IMR-90 (cell line): ENCODE measurements around the genes PPP1R18 and TUBB.

DNA sequence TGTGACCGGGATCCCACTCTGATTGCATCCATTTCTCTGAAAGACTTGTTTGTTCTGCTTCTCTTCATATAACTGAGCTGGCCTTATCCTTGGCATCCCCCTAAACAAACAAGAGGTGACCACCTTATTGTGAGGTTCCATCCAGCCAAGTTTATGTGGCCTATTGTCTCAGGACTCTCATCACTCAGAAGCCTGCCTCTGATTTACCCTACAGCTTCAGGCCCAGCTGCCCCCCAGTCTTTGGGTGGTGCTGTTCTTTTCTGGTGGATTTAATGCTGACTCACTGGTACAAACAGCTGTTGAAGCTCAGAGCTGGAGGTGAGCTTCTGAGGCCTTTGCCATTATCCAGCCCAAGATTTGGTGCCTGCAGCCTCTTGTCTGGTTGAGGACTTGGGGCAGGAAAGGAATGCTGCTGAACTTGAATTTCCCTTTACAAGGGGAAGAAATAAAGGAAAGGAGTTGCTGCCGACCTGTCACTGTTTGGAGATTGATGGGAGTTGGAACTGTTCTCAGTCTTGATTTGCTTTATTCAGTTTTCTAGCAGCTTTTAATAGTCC lies 19.7 kb downstream of the ABCF1 start:
- RRBS, result no CpG with 5 or more reads among the region's 2 CpGs
CAGE:
- cytosol, long polyA plus RNA, result no peak
- long polyA plus RNA, result no peak
- nucleus, long polyA plus RNA, result no peak

DNA sequence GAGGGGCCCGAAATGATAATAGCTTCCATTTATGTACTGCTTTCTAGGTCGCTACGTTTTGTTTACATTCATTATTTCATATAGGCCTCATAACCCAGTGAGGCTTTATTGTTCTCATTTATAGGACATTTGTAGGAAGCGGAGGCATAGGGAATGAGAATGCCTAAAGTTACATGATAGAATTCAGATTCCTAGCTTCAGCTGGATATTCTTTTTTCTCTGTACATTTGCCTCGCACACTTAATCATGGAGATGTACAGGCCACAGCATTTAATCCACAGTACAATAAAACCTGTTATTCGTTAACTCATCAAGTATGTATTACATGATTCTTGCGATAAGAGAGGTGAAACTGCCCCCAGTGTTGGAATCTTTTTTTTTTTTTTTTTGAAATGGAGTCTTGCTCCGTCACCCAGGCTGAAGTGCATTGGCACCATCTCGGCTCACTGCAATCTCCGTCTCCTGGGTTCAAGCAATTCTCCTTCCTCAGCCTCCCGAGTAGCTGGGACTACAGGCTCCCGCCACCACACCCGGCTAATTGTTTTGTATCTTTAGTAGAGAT lies 1.2 kb downstream of the C6orf136 start:
- RRBS, result no CpG with 5 or more reads among the region's 13 CpGs
CAGE:
- cytosol, long polyA plus RNA, result no peak
- long polyA plus RNA, result no peak
- nucleus, long polyA plus RNA, result no peak

- RRBS, result 1% methylated on average over 14 of the region's 51 CpGs
CAGE:
- cytosol, long polyA plus RNA, result no peak
- long polyA plus RNA, result no peak
- nucleus, long polyA plus RNA, result no peak
Observed at GRCh38 chr6:30686323-30687094, at the start of gene PPP1R18. PPP1R18 (minus strand) TSS chr6:30686645.

GRCh38 chr6:30707689-30708499 lies 9.2 kb downstream of the MDC1 start:
- RRBS, result no CpG with 5 or more reads among the region's 3 CpGs
CAGE:
- cytosol, long polyA plus RNA, result no peak
- long polyA plus RNA, result no peak
- nucleus, long polyA plus RNA, result no peak

DNA sequence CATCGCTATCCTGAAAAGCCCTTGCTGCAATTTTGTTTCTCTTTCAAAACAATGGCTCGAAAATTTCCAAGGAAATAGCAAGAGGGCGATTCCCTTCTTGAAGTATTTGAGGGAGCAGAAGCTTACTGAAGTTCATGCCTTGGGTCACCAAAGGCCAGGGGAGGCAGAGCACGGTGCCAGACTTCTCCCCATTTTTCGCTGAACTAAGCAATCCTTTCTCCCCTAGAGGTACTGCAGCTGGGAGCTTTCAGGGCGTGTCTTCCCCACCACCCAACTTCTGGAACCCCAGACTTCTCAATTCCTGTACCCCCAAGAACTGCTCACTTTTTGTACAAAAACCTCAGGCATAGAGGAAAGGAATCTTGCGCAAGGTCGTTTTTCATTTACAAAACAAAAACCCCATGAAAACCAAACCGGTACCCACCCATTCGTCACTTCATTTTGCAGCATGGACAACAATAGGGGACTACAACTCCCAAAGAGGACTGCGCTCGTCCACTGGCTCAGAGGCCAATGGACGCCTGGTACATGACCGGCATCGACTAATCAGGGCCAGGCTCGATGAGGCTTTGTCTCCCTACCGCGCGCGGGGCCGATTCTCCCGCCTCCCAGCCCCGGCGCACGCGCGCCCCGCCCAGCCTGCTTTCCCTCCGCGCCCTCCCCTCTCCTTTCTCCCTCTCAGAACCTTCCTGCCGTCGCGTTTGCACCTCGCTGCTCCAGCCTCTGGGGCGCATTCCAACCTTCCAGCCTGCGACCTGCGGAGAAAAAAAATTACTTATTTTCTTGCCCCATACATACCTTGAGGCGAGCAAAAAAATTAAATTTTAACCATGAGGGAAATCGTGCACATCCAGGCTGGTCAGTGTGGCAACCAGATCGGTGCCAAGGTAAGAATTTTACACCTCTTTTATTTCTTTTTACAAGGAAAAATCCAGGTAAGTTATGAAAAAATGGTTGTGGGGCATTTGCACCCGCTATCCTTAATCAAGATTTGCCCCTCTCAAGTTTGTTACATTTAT lies at the start of gene TUBB:
Gene TUBB (plus strand): TSS at position 676 of the 1,019 bp plus-strand sequence.
- RRBS, result under 1% methylated on average over 10 of the region's 41 CpGs
CAGE:
- cytosol, long polyA plus RNA, result start-site peak on the plus strand centred at position 697 of the sequence, 70 bp wide, 17,699 and 26,221 reads in 2 replicates
- long polyA plus RNA, result start-site peak on the plus strand centred at position 698 of the sequence, 68 bp wide, 18,832 and 20,734 reads in 2 replicates
- nucleus, long polyA plus RNA, result start-site peak on the plus strand centred at position 705 of the sequence, 68 bp wide, 9,979 and 3,184 reads in 2 replicates

DNA sequence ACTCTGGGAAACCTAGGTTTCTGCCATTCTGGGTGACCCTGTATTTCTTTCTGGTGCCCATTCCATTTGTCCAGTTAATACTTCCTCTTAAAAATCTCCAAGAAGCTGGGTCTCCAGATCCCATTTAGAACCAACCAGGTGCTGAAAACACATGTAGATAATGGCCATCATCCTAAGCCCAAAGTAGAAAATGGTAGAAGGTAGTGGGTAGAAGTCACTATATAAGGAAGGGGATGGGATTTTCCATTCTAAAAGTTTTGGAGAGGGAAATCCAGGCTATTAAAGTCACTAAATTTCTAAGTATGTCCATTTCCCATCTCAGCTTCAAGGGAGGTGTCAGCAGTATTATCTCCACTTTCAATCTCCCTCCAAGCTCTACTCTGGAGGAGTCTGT lies 4.4 kb downstream of the TUBB start:
CAGE:
- cytosol, long polyA plus RNA, result start-site peak on the minus strand centred at position 62 of the sequence, 27 bp wide, 17 and 18 reads in 2 replicates
- long polyA plus RNA, result no peak
- nucleus, long polyA plus RNA, result no peak

- RRBS, result no CpG with 5 or more reads among the region's 9 CpGs
CAGE:
- cytosol, long polyA plus RNA, result no peak
- long polyA plus RNA, result no peak
- nucleus, long polyA plus RNA, result no peak
Observed at GRCh38 chr6:30759466-30760120, 15.2 kb upstream of the IER3 start.

DNA sequence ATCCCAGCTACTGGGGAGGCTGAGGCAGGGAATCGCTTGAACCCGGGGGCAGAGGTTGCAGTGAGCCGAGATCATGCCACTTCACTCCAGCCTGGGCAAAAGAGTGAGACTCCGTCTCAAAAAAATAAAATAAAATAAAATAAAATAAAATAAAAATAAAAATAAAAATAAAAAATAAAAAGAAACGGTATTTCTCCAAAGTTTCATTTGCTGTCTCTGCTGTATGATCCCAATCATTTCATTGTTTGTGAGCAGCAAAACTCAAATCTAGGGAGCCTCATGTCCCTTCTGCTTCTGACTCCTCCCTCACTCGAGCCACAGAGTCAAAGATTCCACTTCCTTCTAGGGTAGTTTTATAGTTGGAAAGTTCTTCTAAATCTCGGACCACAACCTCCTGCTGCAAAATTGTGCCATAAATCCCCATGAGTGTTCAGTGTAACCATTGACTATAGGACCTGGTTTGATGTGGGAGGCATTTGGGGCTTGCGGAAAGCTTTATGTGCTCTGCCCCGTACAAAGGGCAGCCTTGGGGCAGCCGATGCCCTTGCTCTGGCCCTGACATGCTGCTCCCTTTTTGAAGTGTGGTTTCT lies 43.5 kb upstream of the IER3 start:
- RRBS, result no CpG with 5 or more reads among the region's 10 CpGs
CAGE:
- cytosol, long polyA plus RNA, result no peak
- long polyA plus RNA, result no peak
- nucleus, long polyA plus RNA, result no peak

GRCh38 chr6:30798941-30799519 lies 54.7 kb upstream of the IER3 start:
- RRBS, result no CpG with 5 or more reads among the region's 7 CpGs
CAGE:
- cytosol, long polyA plus RNA, result no peak
- long polyA plus RNA, result no peak
- nucleus, long polyA plus RNA, result no peak

DNA sequence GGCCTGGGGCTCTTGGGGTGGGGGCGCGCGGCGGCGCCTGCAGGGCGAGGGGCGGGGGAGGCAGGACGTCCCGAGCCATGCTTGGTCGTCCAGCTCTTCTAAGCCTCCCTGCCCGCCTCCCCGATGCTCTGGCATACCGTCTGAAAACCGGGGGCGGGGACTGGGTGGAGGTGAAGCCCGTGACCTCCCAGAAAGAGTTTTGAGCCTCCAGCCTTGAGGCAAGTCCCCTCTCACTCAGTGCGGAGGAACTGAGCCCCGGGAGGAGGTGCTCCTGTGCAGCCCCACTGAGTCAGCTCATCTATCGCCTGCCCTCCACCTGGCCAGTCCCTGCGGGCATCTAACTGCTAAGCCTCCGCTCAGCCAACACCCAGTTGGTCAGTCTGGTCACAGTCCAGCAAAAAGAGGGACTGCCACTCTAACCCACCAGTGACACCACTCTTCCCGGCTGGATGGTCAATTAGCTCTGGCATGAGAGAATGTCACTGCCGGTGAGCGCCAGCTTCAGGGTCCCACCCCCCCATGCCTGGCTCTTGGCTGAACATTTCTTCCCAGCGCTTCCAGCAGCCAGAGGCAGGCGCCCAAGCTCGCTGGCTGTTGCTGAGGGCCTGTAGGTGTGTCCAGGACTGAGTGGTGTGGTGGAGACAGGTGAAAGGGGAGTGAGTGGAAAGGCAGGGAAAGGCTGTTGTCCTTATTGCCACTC lies 575 bp downstream of the DDR1 start:
- RRBS, result 5% methylated on average over 7 of the region's 27 CpGs
CAGE:
- cytosol, long polyA plus RNA, result no peak
- long polyA plus RNA, result no peak
- nucleus, long polyA plus RNA, result no peak

GRCh38 chr6:31010744-31011068 lies 432 bp downstream of the MUC22 start:
- RRBS, result no CpG with 5 or more reads among the region's 2 CpGs
CAGE:
- cytosol, long polyA plus RNA, result no peak
- long polyA plus RNA, result no peak
- nucleus, long polyA plus RNA, result no peak

GRCh38 chr6:31172048-31173065 lies 1.9 kb upstream of the POU5F1 start:
- RRBS, result no CpG with 5 or more reads among the region's 19 CpGs
CAGE:
- cytosol, long polyA plus RNA, result no peak
- long polyA plus RNA, result no peak
- nucleus, long polyA plus RNA, result no peak

- RRBS, result no CpG with 5 or more reads among the region's 15 CpGs
CAGE:
- cytosol, long polyA plus RNA, result no peak
- long polyA plus RNA, result no peak
- nucleus, long polyA plus RNA, result no peak
Observed at GRCh38 chr6:31196128-31196736, 25.8 kb upstream of the POU5F1 start.

DNA sequence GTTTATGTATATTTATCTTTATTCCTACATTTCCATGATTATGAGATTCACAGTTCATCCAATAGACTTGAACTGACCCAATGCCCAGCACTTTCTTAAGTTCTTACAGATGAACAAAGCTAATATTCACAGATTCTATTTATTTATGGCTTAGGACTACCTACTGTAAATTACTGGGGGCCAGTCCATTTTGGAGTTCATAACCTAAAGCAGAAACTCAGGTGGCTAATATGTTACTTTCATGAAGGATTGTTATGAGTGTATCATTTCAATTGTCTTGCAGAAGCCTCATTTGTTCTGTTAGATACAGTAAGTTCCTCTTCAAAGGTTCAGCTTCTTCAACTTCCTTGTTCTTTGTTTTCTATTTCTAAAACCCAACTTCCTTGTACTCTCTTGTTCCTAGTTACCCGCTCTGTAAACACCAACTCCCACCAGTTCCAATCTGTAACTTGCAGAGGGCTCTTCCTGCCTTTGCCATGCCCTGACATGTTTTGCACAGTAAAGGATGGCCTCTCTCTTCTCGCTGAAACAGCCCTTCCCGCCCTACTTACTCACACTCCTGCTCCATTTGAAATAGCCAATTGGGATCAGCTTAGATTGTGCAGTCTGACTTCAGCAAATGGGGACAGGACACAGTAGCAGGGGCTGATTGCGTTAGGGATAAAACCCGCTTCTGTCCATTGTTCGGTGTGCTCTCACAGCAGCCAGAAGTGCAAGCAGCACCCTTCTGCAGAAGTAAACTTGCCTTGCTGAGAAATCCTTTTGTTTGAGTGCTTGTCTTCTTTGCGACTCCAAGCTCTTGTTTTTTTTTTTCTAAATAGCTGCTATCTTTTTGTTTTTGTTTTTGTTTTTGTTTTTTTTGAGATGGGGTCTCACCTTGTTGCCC lies 45.8 kb upstream of the POU5F1 start:
- RRBS, result no CpG with 5 or more reads among the region's 7 CpGs
CAGE:
- cytosol, long polyA plus RNA, result no peak
- long polyA plus RNA, result no peak
- nucleus, long polyA plus RNA, result no peak

DNA sequence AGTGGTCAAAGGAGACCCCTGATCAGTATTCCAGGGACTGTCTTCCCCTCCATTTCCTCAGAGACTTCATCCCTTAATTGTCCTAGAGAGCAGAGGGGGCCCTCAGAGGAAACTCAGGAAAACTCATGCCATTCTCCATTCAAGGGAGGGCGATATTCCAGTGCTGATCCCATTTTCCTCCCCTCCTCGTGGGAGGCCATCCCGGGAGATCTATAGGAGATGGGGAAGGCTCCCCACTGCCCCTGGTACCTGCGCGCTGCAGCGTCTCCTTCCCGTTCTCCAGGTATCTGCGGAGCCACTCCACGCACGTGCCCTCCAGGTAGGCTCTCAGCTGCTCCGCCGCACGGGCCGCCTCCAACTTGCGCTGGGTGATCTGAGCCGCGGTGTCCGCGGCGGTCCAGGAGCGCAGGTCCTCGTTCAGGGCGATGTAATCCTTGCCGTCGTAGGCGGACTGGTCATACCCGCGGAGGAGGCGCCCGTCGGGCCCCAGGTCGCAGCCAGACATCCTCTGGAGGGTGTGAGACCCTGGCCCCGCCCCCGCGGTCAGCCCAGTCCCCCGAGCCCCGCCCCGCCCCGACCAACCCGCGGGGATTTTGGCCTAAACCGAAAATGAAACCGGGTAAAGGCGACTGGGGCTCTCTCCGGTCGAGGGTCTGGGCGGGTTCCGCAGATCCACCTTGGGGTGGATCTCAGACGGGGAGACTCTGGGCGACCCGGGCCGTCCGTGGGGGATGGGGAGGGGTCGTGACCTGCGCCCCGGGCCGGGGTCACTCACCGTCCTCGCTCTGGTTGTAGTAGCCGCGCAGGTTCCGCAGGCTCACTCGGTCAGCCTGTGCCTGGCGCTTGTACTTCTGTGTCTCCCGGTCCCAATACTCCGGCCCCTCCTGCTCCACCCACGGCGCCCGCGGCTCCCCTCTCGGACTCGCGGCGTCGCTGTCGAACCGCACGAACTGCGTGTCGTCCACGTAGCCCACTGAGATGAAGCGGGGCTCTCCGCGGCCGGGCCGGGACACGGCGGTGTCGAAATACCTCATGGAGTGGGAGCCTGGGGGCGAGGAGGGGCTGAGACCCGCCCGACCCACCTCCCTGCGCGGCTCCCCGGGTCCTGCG lies 713 bp downstream of the HLA-C start:
- RRBS, result under 1% methylated on average over 7 of the region's 96 CpGs
CAGE:
- cytosol, long polyA plus RNA, result start-site peak on the minus strand centred at position 630 of the sequence, 627 bp wide, 25 and 75 reads in 2 replicates
- long polyA plus RNA, result no peak
- nucleus, long polyA plus RNA, result no peak

- RRBS, result no CpG with 5 or more reads among the region's 31 CpGs
CAGE:
- cytosol, long polyA plus RNA, result no peak
- long polyA plus RNA, result no peak
- nucleus, long polyA plus RNA, result no peak
Observed at GRCh38 chr6:31366550-31367342, 9.8 kb upstream of the HLA-B start.

DNA sequence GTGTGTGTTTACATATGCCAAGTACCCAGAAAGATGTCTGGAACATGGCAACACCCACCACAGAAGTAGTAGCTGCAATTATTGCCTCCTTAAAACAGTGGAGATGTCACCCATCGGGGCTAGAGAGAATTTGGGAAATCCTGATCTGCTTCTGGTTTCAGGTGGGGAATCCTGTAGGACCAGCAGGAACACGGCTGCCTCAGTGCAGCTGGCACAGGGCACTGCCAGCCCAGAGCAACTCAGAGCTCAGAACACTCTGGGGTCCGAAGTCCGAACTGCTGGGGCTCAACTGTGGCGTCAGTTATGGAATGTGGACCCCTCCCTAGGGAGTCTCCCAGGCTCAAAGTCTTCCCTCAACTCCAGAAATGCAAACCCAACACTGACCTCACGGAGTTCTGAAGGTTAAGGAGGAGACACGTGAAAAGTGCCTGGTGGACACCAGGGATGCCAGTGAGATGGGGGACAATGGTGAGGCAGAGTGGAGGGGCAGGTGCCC lies 21.4 kb upstream of the HLA-B start:
- RRBS, result no CpG with 5 or more reads among the region's 7 CpGs
CAGE:
- cytosol, long polyA plus RNA, result no peak
- long polyA plus RNA, result no peak
- nucleus, long polyA plus RNA, result no peak

GRCh38 chr6:31402347-31403289 lies 777 bp upstream of the MICA start:
- RRBS, result 7% methylated on average over 2 of the region's 27 CpGs
CAGE:
- cytosol, long polyA plus RNA, result no peak
- long polyA plus RNA, result no peak
- nucleus, long polyA plus RNA, result no peak

GRCh38 chr6:31463384-31463901 lies 34.5 kb upstream of the MICB start:
- RRBS, result no CpG with 5 or more reads among the region's 6 CpGs
CAGE:
- cytosol, long polyA plus RNA, result no peak
- long polyA plus RNA, result no peak
- nucleus, long polyA plus RNA, result no peak

DNA sequence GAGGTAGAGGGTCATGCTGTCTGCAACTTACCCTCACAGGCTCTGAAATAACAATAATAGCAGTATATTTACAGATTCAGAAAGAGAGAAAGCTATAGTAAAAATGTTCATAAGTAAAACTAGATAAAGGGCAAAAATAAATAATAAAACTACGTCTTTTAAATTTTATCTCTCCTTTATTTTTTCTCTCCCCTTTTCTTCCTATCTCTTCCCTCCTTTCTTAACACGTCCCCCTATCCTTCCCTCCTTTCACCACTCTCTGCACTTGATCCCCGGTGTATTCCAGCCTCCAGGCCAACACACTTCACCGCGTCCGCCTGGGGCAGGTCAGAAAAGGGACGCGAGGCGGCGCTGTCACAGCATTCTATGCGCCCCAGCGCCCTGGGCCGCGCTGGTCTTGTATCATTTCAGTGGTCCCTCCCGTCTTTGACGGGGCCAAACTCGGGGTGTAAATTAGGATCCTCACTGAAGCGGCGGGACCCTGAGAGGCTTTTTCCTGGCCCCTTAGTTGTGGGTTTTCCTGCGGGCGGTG lies 4.3 kb upstream of the MICB start:
- RRBS, result no CpG with 5 or more reads among the region's 21 CpGs
CAGE:
- cytosol, long polyA plus RNA, result no peak
- long polyA plus RNA, result no peak
- nucleus, long polyA plus RNA, result no peak